Measurements from ENCODE around the genes TAOK1 and NSRP1.

GRCh38 chr17:29255131-29255782 lies 8.6 kb downstream of the CRYBA1 start:
- PRO-cap: no peak

DNA sequence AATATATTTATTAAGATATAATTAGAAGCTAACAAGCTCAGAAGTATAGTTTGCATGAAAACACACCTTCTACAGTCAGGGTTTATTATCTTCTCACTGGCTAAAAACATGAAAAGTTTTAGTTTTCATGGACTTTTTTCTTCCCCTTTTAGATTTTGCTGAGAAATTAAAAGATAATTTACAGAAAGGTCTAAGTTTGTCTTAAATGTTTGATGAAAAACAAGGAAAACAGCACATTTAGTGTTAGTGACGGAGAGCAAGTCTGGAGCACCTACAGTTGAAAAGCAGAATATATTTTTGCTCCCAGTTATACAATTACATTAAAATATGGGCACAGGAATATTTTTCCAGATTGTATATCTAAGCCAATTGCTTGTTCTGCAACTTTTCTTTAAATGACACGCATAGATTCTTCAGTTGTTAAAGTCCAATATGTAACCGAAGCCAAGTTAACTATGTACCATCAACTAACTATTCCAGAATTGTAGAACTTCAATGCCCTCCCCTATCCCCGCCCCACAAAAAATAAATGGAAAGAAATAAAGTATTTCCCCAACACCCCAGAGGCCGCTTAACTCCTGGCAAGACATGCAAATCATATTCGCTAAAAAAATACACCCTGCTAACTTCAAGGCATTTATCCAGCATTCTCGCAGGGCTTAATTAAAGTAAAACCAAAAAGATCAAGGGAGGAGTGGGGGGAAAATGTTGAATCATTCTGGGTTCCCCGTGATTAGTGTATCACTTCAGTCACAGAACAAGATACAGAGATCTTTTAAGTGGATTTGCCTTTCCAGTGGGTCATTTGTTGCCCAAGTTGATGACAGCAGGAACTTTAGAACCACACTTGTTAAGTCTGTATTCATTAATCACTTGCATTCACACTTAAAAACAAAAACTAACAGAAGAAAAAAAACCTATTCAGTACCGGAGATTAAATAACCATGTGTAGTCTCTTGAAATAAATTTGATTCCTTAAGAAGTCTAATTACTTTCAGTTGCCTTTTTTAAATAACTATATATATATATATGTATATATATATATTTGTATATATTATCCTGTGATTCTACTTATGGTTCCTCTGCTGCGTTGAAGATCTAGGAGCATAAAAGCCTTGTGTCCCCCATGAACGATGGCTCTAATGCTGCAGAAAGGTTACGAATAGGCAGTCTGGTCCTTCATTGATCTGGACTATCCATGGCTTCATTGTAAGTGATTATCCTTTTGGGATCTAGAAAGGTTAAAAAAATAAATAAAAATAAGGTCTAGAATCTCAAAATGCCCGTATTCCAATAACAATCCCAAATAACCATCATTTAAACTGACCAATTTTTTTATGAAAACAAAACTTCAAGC lies 17.2 kb downstream of the CRYBA1 start:
- PRO-cap: no peak

- PRO-cap: no peak
Observed at GRCh38 chr17:29277271-29277603, 16.7 kb downstream of the NUFIP2 start.

DNA sequence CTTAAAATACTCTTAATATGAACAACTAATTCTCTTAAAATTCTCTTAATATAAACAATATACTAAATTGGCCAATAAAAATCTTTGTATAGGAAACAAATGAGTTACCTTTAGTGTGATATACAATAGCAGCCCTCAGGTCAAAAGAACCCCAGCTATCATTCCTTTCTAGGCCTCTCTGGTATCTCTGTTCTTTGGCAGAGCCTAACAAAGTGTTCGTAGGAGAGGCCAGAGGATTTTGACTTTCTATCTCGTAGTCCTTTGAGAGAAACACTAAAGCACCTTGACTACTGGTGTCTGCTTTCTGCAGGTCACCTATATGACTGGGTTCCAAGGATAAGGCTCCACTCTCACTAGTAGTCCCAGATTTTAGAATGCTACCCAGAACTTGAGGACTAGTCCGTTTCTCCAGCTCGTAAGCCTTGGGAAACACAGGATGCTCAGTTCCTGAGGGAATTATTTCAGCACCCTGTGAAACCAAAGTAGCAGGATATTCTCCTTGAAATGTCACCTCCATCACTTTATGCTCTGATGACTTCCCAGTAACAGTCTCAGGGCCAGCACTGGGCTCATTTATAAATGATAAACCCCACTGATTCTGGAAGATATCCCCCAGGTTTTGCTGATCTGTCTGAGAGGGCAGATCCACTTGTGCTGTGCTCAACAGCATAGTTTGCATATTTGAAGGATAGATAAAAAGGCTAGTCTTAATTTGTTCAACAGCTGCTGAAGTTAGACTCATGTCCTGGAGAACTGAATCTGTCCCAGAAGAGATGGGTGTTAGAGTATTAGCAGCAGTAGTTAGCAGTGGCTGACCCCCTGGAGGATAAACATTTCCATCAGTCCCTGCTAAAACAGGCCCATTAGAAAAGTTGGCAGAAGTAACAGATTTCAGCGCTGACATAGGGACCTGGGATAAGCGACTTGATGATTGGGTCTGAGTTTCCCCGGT lies 7.8 kb downstream of the NUFIP2 start:
- PRO-cap: no peak

DNA sequence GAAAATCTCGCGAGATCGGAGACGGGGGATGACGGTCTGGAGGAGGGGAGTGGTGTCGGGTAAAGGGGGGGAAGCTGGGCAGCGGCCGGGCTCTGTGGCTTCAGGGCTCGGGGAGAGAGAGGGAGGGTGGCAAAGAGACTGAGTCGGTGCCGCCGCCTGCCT lies at the start of gene TAOK1:
Gene TAOK1 (plus strand): TSS at position 77 of the 162 bp plus-strand sequence.
- PRO-cap: bidirectional peak, plus-strand start at position 62 of the sequence, minus-strand start outside the sequence

DNA sequence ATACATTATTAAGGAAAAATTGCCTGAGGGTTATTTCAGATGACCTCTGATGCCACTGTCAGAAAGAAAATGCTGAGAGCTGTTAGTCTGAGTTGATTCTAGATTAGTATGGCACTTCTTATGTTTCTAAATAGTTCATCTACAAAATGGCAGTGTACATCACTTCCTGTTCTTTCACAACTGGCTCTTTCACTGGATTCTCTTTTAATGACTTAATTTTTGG lies 3.2 kb downstream of the TAOK1 start:
- PRO-cap: no peak

DNA sequence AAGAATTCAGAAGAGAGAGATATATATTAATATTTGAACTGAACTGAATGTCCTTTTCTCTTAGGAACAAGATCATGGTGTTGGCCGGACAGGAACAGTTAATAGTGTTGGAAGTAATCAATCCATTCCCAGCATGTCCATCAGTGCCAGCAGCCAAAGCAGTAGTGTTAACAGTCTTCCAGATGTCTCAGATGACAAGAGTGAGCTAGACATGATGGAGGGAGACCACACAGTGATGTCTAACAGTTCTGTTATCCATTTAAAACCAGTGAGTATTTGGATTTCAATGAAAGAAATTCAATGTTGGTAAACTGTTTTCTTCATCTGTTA lies 68.6 kb downstream of the ABHD15 start:
- PRO-cap: no peak

- PRO-cap: no peak
Observed at GRCh38 chr17:29542805-29543685, 23.8 kb downstream of the ABHD15 start.

DNA sequence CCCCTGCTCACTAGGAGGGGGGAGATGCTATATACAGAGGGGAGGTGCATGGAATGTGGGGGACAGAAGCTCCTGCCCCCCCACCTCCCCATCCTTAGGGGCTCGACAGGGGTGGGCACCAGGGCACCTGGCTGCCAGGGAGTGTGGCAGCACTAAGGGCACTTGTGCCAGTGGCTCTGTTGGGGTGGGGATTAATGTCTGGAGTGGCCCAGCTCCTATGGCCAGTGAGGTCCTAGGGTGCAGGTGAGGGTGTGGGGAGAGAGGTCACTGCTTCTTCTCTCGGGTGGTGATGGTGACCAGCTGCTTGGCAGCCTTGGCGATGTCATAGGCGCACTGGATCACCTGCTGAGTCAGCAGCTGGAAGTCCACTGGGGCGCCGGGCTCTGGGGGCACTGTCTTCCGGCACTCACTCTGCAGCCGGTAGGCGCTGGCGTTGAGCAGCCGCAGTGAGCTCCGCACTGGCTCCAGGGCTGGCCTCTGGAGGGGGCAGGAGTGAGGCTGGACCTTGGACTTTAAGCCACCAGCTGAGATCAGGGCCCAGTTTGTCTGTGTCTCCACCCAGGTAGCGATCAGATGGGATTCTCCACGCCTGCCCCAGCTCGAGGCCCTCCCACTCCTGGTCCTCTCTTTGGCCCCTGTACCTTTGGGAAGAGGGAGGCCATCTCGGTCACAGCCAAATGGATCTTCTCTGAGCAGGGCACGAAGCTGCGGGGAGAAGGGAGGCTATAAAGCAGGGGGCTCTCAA lies 6.1 kb downstream of the TP53I13 start:
- PRO-cap: no peak

- PRO-cap: no peak
Observed at GRCh38 chr17:29672015-29672469, 49.3 kb upstream of the CORO6 start.

DNA sequence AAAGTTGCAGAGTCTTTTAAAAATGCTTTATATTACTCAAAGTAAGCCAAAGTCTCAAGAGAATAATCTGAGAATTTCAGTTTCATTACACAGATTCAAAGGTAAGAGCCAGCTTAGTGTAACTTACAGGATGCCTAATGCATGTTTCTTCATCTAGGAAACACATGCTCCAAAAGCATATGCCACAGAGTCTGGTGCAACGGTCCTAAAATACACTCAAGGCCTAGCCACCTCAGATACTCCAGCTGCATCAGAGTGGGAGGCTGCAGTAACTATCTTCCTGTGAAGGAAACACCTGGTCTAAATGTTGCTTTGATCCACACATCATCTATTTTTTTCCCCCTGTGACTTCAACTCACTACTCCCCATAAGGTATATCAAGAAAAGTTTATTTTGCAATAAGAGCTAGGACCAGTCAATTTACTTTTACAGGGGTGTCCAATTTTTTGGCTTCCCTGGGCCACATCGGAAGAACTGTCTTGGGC lies 51.6 kb upstream of the CORO6 start:
- PRO-cap: no peak

- PRO-cap: no peak
Observed at GRCh38 chr17:29681918-29682465, 59.3 kb upstream of the CORO6 start.

DNA sequence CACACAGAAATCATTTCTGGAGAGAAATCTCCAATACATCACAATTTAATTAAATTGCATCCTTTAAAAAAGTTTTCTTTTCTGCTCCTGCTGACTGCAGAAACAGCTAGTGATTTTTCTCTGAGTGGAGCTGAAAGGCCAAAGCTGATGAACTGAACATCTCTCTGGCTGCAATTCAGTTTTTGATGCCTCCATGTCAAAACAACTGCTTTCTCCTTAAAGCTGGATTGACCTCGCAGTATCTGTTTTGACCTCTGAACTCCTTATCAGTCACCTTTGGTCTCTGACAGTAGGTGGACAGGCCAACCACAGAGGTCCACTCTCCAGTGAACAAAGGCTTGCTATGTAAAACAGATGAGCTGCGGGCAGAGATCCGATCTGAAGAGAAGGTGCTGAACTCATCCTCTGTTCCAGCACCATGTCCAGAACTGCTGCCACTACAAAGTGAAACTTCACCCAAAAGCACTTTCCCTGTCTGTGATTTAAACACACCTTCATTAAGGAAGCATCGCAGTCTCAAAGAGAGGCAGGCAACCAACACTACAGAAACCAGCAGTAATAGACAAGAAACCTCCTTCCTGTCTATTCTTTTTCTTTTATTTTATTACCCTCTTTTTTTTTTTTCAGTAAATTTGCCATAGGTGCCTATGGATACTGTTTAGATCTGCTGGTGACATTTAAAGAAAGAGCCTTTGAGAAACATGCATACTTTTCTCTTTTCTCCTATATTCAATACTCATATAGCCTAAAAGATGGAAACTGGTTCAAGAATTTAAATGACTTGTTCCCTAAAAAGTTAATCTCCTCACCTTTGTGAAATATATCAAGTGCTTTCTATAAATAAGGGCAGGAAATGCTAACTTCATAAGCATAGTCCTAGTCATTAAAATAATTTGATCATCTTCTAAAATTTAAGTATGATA lies 117.4 kb upstream of the CORO6 start:
- PRO-cap: no peak

- PRO-cap: bidirectional peak, plus-strand start at chr17:30116829, minus-strand start at chr17:30116716
Observed at GRCh38 chr17:30116614-30117776, at the start of gene NSRP1. Gene NSRP1, plus strand, starts transcription at chr17:30116816.

GRCh38 chr17:30248068-30249400 lies 13.0 kb upstream of the SLC6A4 start:
- PRO-cap: no peak

- PRO-cap: no peak
Observed at GRCh38 chr17:30286530-30287072, 5.1 kb downstream of the BLMH start.

GRCh38 chr17:30340781-30341504 lies 7.1 kb upstream of the TMIGD1 start:
- PRO-cap: no peak

GRCh38 chr17:30397244-30397592 lies 18.5 kb downstream of the CPD start:
- PRO-cap: no peak

- PRO-cap: no peak
Observed at GRCh38 chr17:30464500-30465178, 12.6 kb upstream of the GOSR1 start.

DNA sequence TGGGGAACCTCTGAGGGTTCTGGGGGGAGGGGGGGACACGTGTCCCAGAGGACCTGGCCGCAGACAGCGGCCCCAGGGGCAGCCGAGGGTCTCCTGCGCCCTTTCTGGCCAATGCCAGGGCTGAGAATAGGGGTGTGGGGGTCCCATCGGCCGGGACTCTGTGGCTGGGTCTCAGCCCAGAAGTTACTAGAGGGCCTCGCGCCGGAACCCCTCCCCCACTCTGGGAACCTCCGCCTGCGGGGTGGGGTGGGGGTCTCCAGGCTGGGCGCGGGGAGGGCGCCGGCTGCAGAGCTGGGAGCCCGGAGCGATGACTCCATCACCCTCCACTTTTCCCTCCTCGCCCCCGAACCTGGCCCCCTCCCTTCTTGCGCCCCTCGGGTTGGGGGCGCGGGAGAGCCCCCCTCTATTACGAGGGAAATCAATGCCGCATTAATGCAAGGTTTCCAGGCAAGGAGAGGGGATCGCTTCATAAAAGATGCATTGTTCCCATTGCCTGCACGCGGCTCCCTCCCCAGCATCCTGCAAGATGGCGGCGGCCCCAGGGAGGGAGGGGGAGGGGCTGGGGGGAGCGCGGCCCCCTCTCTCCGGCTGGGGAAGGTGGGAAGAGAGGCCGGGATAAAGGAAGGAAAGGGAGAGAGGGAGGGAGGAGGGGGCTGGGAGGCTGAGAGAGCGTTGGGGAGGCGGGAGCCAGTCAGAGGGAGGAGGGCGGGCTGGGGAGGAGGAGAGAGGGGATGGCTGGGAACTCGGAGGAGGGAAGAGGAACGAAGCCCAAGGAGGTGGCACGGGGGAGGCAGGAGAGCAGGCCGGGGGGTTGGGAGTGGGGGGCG lies 156.7 kb downstream of the CRLF3 start:
- PRO-cap: no peak

Data from left common carotid artery plus branches (tissue), 1 donor.